LHCN-M2 (cell line): ENCODE results near the genes CRCT1, LCE3E, LCE1F, LCE1E, SPRR2A, PRR9, S100A6, S100A4 and SNAPIN.

- RAMPAGE, long total RNA: no peak
Measured at GRCh38 chr1:151585608-151586133, 26.2 kb upstream of the SNX27 start.

GRCh38 chr1:151711248-151711685 is 5.3 kb downstream of the CELF3 start:
- RAMPAGE, long total RNA: no peak

DNA sequence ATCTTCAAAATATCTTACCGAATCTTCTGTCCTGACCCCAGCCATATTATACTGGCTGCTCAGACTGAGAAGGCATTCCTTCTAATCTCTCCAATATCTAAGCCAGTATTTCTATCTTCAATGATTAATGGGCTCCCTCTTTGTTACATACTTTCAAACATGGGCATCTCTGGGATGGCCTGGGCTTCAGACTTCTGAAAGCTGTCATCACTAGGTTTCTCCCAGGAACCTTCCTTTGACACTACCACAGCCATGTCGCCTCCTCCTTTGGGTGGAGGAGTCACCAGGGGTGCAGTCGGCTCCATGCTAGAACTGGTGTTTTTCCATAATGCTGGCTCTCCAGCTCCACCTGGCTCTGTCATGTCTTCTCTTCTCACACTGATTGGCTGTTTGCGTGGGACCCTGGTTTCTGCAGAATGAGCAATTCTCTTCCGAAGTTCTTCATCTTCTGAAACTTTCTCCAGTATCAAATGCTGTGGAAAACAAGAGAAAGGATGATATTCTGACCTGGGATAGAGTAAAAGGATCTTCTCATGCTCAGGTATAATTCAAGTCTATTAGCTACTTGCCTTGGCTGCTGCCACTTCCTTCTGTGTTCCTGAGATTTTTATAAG is 11.7 kb downstream of the TDRKH start:
- RAMPAGE, long total RNA: no peak

DNA sequence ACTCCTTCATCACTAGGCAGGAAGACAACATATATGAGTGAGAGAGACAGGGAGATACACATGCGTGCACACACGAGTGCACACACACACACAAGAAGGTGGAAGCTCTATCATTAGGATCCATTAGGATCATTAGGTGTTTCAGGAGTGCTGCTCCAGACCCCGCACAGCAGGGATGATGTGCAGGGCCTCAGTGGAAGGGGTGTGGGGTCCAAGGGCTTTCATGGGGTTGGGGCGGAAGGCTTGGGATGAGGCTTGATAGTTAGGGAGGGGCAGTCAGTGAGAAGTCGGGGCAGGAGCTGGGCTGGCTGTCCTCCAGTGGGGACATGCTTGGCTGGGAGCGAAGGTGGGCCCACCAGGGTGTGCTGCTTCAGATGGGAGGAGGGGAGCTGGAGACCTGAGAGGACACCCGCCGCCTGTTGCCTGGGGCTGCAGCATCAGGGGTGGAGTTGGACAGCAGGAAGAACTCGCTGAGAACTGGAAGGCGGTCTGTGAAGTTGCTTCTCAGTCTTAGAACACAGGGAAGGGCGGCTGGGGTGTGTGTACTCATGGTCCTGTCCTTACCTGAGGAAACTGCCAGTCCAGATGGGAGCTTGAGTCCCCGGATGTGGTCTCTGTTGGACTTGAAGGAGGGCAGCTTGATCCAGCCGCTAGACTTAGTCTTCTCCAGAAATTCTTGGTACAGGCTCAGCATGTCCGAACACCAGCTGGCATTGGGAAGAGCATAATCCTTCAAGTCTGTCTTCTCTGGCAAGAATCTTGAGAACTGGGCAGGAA is 1.6 kb downstream of the THEM5 start:
- RAMPAGE, long total RNA: no peak

- RAMPAGE, long total RNA: no peak
Measured at GRCh38 chr1:151946195-151946827, 37.0 kb upstream of the THEM4 start.

DNA sequence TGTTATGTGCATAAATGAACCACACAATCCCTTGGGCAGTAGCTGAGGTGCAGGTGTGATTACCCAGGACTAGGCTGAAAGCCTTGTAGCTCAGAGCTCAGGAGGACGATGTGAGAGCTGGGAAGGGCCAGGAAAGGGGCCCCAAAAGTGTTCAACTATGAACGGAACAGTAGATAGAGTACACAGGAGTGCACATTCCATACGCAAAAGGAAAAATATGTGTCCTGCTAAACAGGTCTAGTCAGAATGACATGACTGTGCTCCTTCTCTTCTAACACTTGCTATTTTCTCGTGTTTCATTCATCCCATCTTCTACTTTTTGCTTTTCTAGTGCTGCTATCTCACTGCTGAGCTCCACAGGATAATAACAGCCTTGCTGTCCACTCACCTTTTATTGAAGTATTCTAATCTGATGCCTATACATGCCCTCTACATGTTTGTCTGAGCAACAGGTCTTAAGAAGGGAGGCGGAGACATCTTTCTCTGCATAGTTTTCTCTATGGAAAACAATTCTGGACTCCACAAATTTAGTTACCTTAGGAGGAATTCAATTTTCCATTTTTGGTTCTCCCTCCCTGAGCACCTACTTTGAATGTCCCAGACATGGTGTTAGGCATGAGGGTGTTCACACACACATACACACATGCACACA is 3.5 kb downstream of the S100A10 start:
- RAMPAGE, long total RNA: no peak

DNA sequence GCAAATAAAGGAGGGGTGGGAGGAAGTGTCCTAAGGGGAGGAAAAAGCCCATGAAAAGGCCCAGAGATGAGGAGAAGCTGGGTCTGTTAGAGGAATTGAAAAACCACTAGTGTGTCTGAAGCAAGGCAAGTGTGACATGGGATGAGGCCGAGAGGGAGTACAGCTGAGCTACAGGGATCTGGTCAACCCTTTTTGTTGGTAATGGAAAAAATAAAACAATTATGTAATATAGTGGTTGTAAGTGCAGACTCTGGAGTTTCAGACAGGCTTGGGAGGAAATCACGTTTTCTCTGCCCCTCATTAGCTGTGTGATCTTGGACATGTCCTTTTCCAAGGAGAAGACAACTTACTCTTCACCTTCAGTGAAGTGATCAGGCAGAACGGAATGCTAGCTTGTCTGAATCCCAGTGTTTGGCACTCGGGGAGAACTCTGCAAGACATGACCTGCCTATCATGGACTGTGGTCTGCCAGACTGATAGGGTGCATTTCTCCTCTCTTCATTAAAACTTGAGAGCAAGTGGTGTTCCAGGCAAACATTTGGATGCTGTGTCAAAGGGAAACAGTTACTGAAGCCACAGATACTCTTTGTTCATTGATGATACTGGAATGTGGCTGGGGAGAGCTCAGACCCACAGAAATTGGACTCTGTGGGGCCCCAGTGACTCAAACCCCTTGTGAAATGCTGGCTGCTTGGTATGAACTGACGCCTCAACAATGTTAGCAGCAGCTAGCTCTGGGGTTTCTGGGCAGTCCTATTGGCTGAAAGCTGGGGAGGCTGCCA is 7.6 kb upstream of the S100A10 start:
- RAMPAGE, long total RNA: no peak

GRCh38 chr1:152514231-152515115 is at the start of gene CRCT1:
CRCT1 (plus strand) TSS chr1:152514482.
- RAMPAGE, long total RNA: no peak

GRCh38 chr1:152566559-152566895 is at the start of gene LCE3E:
LCE3E (minus strand) TSS chr1:152566780.
- RAMPAGE, long total RNA: no peak

DNA sequence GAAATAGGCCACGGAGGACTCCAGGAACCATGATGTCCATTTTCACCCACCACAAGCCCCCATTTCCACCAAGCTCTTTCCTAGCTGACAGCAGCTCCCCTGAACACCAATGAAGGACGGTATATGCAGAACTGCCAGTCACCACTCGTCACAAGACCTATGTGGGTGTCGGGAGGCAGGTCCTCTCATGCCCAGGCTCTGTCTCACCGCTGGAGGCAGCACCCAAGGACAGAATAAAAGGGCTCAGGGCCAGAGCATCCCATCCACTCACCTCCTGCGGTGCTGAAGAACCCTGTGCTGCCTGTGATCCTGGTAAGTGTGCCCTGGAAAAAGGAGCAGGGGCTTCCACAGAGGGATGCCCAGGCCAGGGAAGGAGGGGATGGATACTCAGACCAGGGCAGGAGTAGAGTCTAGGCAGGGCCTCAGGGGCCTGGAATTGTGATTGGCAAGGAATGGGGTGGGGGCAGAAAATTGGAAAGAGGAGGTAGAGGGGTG is at the start of gene LCE1F:
Gene LCE1F (plus strand): TSS at position 262 of the 495 bp plus-strand sequence.
- RAMPAGE, long total RNA: no peak

GRCh38 chr1:152786078-152786423 is at the start of gene LCE1E:
LCE1E (plus strand) TSS chr1:152786257.
- RAMPAGE, long total RNA: no peak

- RAMPAGE, long total RNA: no peak
Measured at GRCh38 chr1:153057267-153057781, at the start of gene SPRR2A. SPRR2A (minus strand) TSS chr1:153057512.

DNA sequence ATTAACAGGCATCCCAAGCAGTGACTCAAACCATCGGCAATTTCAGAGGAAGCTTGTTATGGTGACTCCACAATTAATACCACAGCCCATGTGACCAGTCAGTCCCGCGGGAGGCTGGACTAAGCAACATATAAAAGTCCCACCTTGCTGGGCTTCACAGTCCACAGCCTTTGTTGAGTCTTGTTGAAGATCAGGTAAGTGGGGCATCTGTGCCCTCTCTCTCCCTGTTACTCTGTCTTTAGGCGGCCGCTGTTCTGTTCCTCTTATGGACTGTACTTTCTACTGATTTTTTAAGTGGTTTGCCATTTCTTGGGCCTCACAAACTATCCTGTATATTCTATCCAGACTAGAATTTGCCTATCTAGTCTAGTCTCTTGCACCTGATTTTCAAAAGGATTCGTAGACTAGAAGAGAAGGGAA is at the start of gene PRR9:
Gene PRR9 (plus strand): TSS at position 159 of the 420 bp plus-strand sequence.
- RAMPAGE, long total RNA: no peak

DNA sequence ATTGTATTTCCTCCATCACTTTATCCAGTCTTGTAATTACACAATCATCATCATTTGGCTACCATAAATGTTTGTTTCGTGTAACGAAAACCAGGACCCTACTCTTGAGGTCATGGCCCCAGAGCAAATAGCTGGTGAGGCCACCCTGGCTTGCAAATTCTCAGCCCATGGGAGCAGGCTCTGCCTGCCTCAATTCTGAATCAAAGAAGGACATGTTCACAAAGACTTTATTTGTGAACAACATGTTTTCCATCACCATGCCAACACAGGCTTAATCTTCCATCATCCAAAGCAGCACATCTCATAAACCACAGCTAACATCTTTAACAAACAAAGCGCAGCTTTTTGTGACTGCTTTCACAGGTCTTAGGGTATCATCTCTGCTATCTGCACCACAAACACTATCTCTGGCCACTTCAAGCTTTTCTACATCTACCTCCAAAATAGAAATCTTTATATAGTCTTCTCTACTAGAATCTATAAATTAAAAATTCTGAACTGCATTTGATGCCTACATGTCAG is 33.2 kb upstream of the S100A7 start:
- RAMPAGE, long total RNA: no peak

GRCh38 chr1:153522325-153522674 is 13.5 kb downstream of the S100A6 start:
- RAMPAGE, long total RNA: no peak

GRCh38 chr1:153533155-153533619 is 2.6 kb downstream of the S100A6 start:
- RAMPAGE, long total RNA: no peak

DNA sequence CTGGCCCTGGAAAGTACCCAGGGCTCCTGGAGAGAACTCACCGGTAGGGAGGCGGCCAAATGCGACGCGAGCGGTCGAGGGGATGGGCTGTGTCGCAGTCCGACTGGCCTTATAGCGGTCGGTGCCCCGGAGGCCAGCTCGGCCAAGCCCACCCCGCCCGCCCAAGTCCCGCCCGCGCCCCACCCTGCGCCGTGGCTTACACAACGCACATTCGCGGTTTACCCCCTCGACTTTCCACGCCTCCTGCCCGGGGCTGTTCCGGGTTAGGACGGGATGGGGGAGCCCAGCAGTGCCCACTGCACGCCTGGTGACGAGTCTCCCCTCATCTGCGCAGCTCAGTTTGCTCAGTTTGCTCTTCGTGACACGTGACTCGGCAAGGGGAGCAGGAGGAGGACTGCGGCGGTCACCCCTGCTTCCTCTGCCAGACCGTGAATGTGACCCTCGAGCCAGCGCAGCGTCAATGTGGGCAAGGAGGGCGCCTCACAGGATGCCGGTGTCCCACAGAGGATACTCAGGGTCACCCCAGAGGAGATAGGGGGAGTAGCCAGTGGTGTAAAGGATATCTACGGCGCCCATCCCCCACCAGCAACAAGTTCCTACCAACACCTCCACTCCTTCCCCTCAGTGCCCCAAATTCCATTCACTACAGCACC is at the start of gene S100A6:
Gene S100A6 (minus strand): TSS at position 84 of the 653 bp plus-strand sequence.
- RAMPAGE, long total RNA: start-site peak on the minus strand centred at position 106 of the sequence, 46 bp wide, 751 reads

GRCh38 chr1:153545475-153546226 is at the start of gene S100A4:
S100A4 (minus strand) TSS chr1:153545806.
- RAMPAGE, long total RNA: start-site peak on the minus strand at chr1:153545805-153545809, 374 reads

GRCh38 chr1:153610075-153610824 is 2.7 kb downstream of the S100A16 start:
- RAMPAGE, long total RNA: no peak

GRCh38 chr1:153658314-153659074 is at the start of gene SNAPIN:
SNAPIN (plus strand) TSS chr1:153658703.
- RAMPAGE, long total RNA: start-site peak on the plus strand at chr1:153658695-153658724, 121 reads